ENCODE measurements around the genes CNN3 and DPYD.

- RRBS: no CpG with 5 or more reads among the region's 3 CpGs
These were observed 61.4 kb downstream of the ABCD3 start for GRCh38 chr1:94479500-94479991.

DNA sequence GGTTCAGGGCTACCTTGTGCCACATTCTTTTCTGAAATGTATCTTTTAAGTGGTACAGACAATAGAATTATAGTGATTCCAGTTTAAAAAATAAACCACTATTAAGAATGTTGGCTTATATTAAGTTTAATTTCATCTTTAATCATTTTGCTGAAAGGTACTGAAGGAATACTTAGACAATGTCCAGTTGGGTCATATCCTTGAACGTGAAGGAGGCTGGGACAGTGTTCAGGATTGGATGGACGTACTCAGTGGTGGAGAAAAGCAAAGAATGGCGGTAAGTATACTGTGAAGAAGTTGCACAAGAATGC is 42.3 kb downstream of the F3 start:
- RRBS: no CpG with 5 or more reads among the region's 3 CpGs

- RRBS: no CpG with 5 or more reads among the region's 6 CpGs
These were observed 48.0 kb upstream of the SLC44A3 start for GRCh38 chr1:94772142-94772633.

DNA sequence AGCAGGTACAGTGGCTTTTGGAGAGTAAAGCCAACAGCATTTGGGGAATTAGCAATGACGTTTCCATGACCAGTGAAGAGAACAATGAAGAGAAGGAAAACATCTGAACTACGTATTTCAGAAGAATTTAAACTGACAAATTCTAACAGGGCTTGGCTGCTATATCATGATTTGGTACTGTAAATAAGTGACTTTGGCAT is 26.3 kb downstream of the CNN3 start:
- RRBS: no CpG with 5 or more reads among the region's 2 CpGs

GRCh38 chr1:94926792-94927282 is at the start of gene CNN3:
Gene CNN3 (minus strand): TSS chr1:94927110.
- RRBS: 1% methylated on average over 11 of the region's 55 CpGs

GRCh38 chr1:95370062-95370861 is 136.3 kb downstream of the RWDD3 start:
- RRBS: no CpG with 5 or more reads among the region's 7 CpGs

- RRBS: no CpG with 5 or more reads among the region's 3 CpGs
These were observed 273.9 kb downstream of the PTBP2 start for GRCh38 chr1:96995390-96995998.

- RRBS: no CpG with 5 or more reads among the region's 13 CpGs
These were observed 423 bp downstream of the DPYD start for GRCh38 chr1:97920473-97920749.

DNA sequence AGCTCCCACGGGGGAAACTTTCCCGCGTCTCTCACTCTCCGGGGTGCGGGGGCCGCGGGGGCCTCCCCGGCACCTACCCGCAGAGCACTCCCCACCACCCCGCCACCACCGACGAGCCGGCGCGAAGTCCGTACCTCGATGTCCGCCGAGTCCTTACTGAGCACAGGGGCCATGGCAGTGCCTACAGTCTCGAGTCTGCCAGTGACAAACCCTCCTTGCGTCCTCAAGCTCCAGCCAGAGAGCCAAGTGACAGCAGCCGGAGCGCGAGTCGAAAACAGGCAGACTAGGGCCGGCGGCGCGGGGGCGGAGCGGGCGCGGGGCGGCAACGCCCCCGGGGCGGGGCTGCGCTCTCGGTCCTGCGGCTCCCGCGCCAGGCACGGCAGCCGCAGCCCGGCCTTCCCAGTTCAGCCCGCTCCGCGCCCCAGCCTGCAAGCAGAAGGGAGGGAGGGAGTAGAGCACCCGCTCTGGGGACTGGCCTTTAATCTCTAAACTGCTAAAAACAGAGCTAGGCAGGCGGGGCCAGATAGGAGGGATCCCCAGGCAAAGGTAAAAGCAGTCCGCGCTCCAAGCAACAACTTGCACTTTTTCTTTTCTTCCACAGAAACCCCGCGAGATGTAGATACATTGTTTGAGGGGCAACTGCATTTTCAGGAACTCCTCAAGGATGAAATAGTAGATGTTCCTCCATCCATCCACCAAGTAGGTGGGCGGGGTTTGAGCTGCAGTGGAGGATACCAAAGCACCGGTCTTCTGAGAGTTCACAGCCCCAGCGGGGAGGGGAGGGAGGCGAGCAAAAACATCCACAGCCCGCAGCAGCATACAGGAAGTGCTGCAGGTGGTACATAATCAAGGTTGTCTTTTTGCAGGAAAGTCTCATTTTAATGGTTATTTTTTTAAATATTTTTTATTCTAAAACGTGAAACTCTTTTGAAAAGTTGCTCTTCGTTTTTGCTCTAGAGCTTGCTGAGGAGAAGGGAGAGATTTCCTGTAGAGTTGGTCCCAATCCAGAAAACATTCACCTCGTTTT is at the start of gene DPYD:
DPYD (minus strand) TSS at position 285 of the 1,027 bp plus-strand sequence.
- RRBS: 2% methylated on average over 26 of the region's 62 CpGs

- RRBS: no CpG with 5 or more reads among the region's 3 CpGs
These were observed 165.8 kb upstream of the DPYD start for GRCh38 chr1:98086578-98087151.

- RRBS: no CpG with 5 or more reads among the region's 3 CpGs
These were observed 96.8 kb upstream of the PALMD start for GRCh38 chr1:99549034-99549513.

GRCh38 chr1:99646815-99647218 is 904 bp downstream of the PALMD start:
- RRBS: no CpG with 5 or more reads among the region's 5 CpGs

- RRBS: no CpG with 5 or more reads among the region's 8 CpGs
These were observed 26.7 kb downstream of the PALMD start for GRCh38 chr1:99672345-99673259.

DNA sequence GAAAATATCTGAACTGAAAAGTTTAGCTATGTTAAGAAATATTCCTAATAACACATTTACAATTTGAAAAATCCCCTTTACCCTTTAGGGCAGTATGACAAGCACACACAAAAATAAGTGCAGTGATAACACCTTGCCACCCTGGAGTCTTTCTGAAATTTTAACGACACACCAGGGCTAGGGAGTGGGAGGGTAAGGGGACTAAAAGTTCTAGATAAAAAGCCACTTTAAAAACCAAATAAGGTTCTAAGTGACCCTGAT is 543 bp downstream of the FRRS1 start:
- RRBS: no CpG with 5 or more reads among the region's 1 CpG

- RRBS: no CpG with 5 or more reads among the region's 2 CpGs
These were observed 544 bp upstream of the SLC35A3 start for GRCh38 chr1:99969353-99969551.

DNA sequence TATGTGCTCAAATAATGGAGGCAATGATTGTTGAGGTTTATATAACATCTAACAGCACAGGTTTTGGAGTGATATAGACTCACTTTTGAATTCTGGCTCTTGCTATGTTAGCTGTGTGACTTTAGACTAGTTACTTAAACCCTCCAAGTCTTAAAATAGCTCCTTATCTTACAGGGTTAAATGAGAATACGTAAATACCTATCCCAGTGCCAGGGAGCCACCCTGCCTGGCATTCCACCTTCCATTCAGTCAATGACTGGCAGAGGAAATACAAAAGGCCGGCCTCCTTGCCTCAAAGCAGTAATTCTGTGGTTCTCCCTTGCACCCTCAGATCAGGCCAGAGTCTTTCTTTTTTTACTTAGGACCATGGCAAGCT is 31.8 kb downstream of the DBT start:
- RRBS: no CpG with 5 or more reads among the region's 2 CpGs

- RRBS: no CpG with 5 or more reads among the region's 6 CpGs
These were observed 71.6 kb downstream of the CDC14A start for GRCh38 chr1:100423814-100424341.

- RRBS: no CpG with 5 or more reads among the region's 10 CpGs
These were observed 73.7 kb upstream of the GPR88 start for GRCh38 chr1:100464055-100464747.

- RRBS: no CpG with 5 or more reads among the region's 2 CpGs
These were observed 56.7 kb upstream of the GPR88 start for GRCh38 chr1:100481168-100481675.

All from cardiac fibroblast (primary cell).